SJSA1 (cell line): Measurements from ENCODE around the genes RNF112 and ALDH3A1.

DNA sequence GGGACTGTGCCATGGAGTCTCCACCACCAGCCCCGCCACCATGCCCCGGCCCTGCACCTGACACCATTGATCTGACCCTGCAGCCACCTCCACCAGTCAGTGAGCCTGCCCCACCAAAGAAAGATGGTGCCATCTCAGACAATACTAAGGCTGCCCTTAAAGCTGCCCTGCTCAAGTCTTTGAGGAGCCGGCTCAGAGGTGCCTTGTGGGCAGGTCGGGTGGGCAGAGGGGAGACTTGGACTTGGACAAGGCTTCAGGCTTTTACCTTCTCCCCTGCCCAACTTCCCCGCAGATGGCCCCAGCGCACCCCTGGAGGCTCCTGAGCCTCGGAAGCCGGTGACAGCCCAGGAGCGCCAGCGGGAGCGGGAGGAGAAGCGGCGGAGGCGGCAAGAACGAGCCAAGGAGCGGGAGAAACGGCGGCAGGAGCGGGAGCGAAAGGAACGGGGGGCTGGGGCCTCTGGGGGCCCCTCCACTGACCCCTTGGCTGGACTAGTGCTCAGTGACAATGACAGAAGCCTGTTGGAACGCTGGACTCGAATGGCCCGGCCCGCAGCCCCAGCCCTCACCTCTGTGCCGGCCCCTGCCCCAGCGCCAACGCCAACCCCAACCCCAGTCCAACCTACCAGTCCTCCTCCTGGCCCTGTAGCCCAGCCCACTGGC, 3.3 kb downstream of the MAPK7 start:
- RAMPAGE, long total RNA: no peak

DNA sequence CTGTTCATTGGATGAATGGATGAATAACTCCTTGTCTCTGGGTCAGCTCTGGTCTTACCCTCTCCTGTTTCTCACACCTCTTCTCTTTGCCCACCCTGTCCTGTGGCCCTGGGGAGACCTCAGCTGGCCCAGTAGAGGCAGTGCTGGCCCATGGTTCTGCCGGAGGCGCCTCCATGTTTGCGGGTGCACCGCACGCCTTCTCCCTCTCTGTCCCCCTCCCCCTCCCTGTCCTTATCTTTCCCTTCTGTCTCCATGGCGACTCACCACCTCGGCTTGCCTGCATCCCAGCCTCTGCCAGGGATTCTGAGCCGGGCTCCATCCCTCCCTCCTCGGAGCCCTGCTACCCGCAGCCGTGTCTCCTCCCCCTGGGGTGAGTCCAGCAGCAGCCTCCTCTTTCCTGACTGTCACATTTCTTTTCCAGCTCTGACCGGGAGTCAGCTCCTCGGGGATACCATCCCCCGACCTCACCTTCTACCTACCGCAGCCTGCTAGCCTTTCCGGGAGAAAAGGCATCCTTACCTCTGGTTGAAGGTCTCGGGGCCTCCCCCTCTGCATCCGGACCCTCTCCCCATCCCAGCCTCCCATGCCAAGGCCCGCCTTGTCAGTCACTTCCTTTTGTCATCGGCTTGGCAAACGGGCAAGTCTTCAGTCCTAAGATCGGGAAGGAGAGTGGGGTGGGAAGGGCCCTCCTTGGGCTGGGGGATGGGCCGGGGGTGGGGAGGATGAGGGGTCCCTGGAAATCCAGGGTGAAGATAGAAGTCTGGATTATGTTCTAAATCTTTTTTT, at the start of gene RNF112:
RNF112 (plus strand) TSS at position 407 of the 786 bp plus-strand sequence.
- RAMPAGE, long total RNA: no peak

DNA sequence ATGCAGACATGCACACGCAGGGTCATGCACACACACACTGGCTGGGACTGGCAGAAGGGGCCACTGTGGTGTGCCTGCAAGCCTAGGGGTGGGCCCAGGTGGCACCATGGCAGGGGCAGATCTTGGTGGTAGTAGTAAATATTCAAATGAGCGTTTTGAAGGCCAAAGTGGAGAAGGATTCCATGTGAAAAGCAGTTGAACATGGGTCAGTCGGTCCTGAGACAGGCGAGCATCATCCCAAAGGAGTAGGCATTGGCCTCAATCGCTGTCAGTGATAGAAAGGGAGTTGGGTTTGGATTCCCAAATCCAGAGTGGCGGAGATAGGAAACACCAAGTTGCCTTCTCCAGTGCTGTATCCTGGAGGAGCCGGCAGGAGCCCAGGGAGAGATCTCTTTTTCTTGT, 41.2 kb downstream of the RNF112 start:
- RAMPAGE, long total RNA: no peak

DNA sequence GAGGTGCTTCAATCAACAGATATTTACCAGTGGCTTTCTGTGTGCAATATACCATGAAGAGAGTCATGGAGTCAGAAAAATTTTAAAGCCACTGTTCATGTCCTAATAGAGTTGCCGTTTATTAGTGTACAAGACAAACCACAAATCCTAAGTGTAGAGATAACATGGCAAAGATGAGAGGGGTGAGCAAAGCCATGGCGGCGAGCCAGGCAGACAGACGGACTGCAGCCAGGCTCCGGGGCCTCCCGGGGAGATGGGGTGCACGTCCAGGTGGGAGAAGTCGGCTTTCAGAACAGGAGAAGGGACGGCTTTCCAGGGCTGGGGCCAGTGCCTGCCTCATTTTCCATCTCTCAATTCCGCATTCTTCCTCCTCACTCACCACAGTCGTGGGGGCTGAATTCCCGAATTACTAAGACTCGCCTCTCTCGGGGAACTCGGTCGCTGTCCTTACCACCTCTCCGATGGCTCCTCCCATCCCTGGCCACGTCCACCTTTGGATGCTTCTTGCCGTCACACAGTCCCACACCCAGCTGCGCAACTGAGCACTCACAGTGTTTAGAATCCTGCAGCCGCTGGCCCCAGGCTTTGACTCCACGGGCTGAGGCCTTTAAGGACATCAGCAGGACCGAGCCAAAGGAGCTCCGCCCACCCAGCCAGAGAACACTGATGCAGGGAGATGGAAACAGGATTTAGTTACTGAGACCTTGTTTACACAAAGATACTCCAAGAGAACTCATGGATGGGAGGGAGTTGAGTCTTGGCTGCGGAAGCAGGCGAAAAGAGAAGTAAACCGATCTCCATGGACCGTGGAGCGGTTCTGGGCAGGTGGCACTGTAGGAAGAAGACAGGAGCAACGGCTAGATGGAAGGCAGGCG, 59.6 kb downstream of the RNF112 start:
- RAMPAGE, long total RNA: no peak

GRCh38 chr17:19487933-19488470, 45.7 kb upstream of the SLC47A1 start:
- RAMPAGE, long total RNA: no peak

DNA sequence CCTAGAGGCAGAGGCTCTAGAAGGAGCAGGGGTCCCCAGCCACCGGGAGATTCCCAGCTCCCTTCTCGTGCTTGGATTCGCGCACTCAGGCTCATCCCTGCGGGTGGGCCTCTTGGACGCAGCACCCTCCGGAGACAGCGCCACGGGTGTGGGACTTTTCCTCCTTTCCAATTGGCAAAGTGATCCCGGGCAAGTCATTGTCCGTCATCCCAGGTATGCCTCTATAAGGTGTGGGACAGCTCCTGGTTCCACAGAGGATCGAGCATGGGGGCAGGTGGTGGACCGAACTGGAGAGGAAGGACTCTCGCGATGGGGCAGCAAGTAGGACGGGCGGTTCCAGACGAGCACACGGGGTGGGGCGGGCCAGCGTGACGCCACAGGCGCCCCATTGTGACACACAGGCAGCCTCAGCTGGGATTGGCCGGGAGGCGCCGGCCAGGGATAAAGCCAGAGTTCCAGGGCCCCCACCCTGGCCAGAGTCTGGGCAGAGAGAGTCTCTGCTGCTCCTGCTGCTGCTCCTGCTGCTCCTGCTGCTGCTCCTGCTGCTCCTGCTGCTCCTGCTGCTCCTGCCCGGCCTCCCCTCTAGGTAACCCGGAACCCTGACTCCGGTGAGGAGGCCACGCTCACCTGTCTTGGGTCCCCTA, 38.6 kb upstream of the SLC47A1 start:
- RAMPAGE, long total RNA: no peak

DNA sequence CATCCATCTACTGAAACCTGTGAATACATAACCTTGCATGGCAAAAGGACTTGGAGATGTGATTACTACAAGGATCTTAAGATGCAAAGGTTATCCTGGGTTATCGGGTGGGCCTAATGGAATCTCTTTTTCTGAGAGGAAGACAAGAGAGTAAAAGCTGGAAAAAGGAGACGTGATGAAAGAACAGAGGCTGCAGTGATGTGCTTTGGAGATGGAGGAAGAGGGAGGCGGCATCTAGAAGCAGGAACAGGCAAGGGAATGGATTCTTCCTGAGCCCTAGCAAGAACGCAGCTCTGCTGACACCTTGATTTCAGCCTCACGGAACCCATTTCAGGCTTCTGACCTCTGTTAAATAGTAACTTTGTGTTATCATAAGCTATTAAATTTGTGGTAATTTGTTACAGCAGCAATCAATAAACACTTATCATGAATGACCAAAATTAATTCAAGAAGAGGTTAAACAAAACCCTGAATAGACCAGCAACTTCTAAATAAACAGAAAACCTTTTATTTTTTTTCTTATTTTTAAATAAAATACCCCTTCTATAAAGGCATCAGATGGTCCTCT, 4.2 kb upstream of the SLC47A1 start:
- RAMPAGE, long total RNA: no peak

DNA sequence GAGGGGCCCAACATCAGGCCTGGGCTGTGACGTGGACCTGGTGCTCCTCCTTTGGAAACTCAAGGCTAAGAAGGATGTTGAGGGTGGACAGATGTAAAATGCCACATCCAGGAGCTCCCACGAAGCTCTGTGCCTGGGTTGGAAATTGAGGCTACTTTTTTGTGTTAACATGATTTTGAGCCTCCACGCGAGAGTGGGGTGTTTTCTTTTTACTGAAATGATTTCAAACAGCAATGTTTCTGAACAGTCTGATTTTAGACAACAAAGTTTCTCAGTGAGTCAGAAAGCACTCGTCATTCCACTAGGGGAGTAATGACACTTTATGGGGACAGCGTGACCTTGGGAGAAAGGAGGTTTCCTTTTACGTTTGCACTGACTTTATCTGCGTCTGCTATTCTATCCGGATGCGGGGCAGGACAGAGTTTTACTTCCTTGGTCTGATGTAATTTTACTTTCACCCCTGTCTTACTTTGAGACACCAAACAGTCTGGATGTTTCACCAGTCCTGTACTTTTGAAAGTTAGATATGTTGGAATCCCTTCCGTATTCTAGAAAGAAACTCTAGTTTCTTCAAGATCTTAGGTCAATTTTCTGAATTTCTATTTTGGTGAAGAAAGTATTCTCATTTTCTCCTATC, 20.7 kb downstream of the SLC47A1 start:
- RAMPAGE, long total RNA: no peak

GRCh38 chr17:19570235-19570759, 36.6 kb downstream of the SLC47A1 start:
- RAMPAGE, long total RNA: no peak

DNA sequence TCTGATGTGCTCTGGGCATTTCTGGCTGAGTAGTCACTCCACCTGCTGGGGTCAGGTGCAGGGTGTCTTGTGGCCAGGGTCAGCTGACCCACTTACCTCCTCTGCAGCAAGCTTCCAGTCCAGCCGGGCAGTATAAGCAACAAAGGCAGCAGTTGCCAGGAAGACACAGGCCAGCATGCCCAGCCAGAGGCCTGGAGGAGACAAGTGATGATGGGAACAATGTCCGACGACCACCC, 32.6 kb downstream of the ALDH3A2 start:
- RAMPAGE, long total RNA: no peak

DNA sequence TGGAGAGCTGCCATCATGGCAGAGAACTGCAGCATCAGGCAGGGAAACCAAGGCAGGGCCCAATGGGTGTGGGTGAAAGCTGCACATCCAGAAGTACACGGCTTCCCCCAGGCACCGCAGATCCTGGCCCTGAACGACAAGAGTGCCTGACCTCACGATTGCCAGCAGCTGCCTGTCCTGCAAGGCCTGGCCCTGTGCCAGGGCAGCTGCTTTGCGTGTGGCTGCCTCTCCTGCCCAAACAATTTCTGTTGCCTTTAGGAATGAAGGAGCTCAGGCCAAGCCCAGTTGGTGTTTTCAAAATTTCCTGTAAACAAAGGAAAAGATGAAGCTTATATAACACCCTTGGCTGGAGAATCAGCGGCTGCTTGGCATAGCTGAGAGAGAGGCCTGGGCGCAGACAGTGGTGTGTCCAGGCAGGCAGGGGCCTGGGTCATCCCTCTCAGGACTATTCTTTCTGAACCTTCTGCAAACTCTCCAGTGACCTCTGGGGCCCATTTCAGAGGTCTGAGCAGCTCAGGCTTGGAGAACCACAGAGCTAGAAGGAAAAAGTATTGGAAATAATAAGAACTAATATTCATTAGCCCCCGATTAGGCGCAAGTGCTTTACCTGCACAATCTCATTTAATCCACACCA, 11.8 kb upstream of the SLC47A2 start:
- RAMPAGE, long total RNA: no peak

GRCh38 chr17:19747848-19748926, at the start of gene ALDH3A1:
Gene ALDH3A1 (minus strand): TSS chr17:19748298.
- RAMPAGE, long total RNA: no peak

DNA sequence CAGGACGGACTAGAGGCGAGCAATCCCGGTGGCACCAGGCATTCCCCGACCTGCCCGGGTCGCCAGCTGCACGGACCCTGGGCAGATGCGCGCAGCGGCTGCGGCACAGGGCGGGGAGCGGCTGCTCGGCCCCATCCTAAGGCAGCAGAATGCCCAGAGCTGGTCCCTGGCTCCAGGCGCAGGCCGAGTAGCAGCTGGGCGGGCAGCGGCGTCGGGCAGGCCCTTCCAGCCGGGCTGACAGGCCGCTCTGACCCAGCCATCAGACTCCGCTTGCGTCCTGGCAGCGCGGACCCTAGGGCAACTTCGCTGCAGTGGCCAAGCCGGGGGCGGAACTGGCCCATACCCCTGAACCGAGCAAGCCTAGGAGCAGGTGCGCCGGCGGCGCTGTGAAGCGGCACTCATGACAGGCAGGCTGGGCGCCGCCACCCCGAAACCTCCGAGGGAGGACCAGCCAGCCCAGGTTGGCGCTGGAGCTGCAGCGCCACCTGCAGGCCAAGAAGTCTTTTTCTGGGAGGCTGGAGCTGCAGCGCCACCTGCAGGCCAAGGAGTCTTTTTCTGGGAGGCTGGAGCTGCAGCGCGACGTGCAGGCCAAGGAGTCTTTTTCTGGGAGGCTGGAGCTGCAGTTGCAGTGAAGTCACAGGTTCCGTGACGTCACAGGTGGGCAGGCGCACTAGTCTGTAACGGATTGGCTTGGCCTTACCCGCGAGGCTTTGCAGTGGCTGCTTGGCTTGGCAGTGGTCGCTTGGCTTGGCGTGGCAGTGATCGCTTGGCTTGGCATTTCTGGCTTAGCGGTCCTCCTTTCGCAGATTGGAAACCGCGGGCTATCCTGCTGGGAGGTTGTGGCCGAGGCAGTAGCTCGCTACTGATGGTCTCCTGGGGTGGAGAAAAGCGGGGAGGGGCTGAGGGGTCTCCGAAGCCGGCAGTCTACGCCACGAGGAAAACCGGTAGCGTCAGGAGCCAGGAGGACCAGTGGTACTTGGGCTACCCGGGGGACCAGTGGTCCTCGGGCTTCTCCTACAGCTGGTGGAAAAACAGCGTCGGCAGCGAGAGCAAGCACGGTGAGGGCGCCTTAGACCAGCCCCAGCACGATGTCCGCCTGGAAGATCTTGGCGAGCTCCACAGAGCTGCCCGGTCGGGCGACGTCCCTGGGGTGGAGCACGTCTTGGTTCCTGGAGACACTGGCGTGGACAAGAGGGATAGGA, 146.5 kb downstream of the LGALS9B start:
- RAMPAGE, long total RNA: no peak

DNA sequence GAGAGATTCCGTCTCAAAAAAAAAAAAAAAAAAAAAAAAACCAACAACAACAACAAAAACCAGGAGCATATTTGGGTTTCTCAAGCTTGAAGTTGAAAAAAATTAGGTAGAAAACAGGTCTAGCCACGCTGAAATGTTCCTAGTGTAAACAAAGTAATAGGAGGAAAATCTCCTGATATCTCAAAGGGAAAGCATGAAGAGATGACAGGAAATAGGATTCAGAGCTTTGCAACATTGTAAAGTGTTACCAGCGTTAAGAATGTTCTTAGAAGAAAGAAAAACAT, 48.5 kb upstream of the CDRT15L2 start:
- RAMPAGE, long total RNA: no peak

DNA sequence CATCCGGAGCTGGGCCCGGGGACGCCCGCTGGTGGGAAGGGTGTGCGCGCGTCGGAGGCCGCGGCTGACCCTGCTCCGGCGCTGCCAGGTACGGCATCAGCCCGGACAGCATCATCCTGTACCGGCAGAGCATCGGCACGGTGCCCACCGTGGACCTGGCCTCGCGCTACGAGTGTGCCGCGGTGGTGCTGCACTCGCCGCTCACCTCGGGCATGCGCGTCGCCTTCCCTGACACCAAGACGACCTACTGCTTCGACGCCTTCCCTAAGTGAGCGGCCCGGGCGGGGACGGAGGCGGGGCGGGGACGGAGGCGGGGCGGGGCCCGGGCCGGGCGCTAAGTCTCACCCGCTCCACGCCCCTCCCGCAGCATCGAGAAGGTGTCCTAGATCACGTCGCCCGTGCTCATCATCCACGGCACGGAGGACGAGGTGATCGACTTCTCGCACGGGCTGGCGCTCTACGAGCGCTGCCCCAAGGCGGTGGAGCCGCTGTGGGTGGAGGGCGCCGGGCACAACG, 199.1 kb downstream of the USP22 start:
- RAMPAGE, long total RNA: no peak

DNA sequence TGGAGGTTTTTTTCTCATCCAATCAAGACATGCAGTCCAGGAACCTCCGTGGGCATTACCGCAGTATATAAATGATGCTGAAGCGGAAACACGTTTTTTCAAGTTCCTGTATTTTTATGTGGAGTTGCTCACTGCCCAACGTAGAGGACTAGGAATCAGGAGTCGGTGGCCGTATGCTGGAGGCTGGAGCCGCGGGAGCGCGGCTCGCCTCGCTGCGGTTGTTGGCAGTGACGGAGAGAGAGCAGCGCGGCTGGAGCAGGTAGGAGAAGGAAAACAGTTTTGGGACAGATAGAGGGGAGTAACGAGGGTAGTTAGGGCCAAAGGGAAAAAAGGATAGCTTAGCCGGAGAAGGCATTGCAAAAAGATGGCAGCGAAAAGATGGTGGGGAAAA, 174.4 kb downstream of the USP22 start:
- RAMPAGE, long total RNA: no peak

DNA sequence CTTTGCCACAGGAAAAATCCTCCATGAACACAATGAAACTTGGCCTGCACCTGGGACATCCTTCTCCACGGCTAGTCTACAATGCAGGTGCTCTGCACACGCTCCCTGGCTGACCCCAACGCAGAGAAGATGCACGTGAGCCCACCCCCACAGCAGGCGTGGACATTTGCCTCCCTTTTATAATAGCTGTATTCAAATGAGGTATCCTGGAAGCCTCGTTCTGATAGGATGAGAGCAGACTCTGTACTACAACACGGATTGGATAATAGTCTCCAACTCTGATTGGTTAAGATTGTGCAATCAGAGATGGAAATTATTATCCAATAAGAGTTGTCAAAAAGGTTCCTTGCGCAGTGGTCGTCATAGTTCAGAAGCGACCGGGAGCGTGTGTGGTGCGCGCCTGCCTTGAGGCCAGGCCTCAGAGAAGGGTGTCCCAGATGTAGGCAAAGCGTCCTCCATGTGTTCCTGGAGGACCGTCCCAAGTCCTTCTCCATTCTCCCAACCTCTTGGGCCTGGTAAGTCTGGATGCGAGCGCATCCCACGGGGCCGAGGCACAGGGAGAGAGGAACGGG, 104.6 kb downstream of the USP22 start:
- RAMPAGE, long total RNA: no peak

DNA sequence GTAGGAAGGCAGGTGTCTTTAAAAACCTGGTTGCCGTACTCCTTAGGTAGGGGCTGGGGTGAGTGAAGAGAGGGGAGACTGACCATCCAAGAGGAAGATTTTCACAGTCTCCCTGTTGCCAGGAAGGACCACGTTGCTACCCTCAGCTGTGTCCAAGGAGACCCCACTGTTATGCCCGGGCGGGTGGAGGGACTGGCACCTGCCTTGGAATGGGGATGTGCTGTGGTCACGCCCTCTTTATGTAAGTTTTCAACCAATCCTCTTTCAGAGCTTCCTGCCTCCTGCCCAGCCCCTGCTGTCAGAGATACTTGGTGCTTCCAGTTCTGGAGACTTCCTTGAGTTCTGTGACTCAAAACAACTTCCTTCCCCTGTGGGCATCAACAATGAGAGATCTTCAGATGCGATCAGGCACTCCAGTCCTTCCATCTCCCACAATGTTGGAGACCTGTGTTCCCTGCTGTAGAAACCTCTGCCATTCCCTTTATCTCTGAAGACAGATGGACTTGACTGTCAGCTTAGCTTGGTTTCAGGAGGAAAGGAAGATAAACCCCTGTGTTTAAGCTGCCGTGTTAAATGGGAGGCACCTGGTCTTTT, 63.3 kb downstream of the USP22 start:
- RAMPAGE, long total RNA: no peak

DNA sequence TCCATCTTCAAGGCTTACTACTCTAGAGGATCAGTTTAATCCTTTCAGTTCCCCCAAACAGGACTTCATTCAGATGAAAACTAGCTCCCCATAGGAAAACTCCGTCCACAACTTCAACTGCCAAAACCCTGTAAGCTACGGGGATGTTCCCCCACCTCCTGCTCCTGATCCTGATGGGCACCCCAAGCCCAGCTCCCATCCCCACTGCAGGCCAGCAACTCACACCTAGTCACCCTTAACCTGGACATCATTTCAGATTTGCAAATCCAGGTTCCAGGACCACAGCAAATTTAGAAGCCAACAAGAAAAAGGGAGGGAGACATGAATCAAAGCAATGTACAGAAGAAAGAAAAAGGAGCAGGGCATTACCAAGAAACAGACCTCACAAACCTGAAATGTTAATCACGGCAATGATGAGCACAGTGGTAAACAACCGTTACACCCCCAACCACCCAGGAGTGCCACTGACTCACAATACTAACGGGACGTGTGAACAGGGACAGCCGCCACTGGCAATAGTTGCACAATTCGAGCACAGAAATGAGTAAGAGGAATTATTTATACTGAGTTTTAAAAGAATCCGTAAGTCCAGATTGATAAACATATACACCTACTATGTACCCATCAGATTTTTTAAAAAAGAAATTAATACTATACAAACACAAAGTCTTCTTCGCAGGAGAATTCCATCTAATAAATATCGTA, 13.9 kb downstream of the USP22 start:
- RAMPAGE, long total RNA: no peak

GRCh38 chr17:21037268-21037845, 5.5 kb downstream of the USP22 start:
- RAMPAGE, long total RNA: no peak